Skeletal muscle satellite cell (primary cell): ENCODE measurements around a stretch of chr9.

GRCh38 chr9:114983844-114984118 lies 53.4 kb upstream of the TNFSF8 start:
- CAGE, long polyA plus RNA = no peak

DNA sequence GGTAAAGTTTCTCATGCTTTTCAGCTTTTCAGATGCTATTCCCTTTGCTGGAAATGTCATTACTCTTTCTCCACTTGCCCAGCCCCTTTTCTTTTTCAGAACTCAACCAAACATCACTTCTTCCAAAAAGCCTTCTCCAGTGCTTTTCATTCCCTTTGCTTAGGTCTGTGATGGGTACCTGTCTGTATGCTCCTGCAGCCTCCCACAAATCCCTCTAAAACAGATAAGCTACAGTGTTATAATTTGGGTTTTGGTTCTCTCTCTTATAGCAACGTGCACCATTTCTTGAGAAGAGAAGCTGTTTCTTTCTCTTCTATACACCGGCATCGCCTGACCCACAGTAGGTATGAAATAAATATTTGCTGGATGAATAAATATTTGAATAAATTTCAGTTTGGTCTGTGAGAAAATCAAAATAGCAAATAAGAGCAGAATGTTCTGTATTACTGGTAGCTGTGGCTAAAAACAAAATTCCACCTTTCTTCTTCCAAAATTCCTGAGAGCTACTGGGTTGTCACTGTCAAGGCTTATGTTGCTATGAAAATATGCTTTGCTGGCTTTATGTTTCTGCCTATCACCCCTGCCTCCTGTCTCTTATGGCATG lies 49.1 kb downstream of the TNC start:
- CAGE, long polyA plus RNA = no peak

DNA sequence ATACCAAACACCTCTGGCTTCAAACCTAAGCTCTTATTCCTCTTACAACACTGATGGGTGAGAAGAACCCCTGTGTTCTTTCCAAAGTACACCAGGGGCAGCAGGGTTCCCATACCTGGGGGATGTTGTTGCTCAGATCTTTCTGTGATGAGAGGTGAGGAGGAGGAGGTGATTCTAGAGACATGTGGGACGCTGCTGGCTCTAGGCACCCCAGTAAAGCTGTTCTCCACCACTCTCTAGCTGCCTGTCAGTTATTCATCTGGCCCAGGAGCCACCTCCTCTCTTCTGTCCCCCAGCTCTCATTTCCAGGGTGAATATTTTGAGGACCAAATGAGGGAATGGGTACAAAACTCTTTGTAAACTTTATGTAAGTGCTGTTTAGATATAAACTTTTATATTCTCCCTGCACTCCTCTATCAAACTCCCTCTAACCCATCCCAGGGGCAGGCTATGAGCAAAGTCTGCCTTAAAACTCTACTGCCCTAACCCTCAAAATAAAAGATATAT lies 754 bp downstream of the TNC start:
- CAGE, long polyA plus RNA = no peak

- CAGE, long polyA plus RNA = no peak
These were observed 17.8 kb upstream of the TNC start for GRCh38 chr9:115135685-115136201.

GRCh38 chr9:115211796-115212298 lies 93.9 kb upstream of the TNC start:
- CAGE, long polyA plus RNA = no peak

- CAGE, long polyA plus RNA = no peak
These were observed 503.5 kb upstream of the PAPPA start for GRCh38 chr9:115649843-115650662.

DNA sequence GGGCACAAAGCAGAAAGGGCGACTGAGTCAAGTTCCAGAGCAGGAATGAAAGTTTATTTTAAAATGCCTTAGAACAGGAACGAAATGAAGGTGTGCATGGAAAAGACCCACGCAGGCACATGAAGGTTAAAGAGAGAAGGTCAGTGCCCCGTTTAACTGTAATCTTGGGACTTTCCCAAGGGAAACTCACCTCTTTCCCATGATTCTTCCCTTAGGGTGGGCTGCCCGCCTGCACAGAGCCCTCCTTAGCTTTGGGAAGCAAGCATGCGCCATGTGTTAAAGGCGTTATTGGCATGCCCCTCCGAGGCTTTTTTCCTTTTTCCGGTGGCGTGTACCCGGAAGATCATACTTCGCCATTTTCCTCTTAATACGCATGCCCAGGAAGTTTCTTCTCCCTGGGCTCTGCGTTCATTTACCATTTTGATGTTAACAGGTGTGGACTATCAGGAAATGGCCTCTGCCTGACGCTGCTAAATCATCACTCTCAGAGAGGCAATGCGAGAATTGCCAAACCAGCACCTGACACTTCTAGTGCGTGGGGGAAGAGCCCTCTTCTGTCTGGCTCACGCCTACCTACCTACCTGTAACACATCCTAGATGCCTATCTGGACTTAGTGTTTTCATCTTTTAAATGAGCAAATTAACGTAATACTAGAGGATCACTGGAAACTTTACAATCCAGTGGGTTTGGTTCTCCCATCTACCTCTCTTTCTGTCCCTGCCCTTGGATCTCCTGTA lies 409.5 kb upstream of the PAPPA start:
- CAGE, long polyA plus RNA = no peak

- CAGE, long polyA plus RNA = no peak
These were observed 209.6 kb upstream of the PAPPA start for GRCh38 chr9:115943886-115944531.

GRCh38 chr9:116155351-116156257 lies 2.0 kb downstream of the PAPPA start:
- CAGE, long polyA plus RNA = no peak

GRCh38 chr9:116316624-116317247 lies 163.1 kb downstream of the PAPPA start:
- CAGE, long polyA plus RNA = no peak

DNA sequence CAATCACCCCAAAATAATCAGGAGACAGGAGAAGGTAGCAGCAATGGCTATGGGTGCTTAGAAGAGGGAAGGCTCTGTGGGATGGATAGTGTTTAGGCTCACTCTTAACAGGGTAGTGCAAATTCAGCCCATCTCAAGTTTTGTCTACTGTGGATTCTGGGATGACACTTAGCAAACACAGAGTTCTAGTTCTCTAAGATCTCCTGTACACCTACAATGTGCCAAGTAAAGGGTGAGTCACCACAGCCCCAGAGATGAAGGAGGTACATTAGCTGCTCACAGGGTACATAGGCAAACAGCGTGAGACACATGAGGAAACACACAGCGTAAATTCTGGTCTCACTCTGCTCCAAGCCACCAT lies 9.0 kb downstream of the ASTN2 start:
- CAGE, long polyA plus RNA = no peak

GRCh38 chr9:118808927-118810019 lies 560.0 kb downstream of the BRINP1 start:
- CAGE, long polyA plus RNA = no peak

- CAGE, long polyA plus RNA = no peak
These were observed 367.4 kb upstream of the BRINP1 start for GRCh38 chr9:119736348-119737420.

DNA sequence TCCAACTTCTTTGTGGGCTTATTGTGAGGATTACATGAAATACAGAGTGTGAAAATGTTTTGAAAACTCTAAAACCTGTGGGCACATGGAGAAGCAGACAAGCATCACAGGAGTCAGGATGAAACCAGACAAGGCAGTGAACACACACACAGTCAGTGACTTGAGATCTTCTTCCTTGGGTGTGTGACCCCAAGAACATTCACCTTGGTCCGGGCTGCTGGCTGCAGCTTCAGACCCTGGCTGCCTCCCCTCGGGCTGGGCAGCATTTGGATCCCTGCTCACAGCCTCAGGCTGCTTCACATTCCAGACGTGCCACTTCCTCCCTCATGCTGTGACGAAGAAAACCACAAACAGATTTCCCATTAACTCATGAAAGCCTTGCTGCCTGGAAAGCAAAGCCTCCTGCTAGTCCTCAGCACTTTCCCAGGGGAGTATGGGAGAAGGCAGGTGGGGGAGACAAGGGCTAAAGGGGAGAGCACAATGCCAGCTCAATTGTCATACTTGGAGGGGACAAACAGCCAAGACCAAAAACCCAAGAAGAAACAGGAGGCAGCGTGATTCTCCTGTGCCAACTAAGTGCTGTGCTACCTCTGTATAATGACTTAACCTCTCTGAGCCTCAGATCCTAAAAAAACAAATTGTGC lies 594.6 kb upstream of the BRINP1 start:
- CAGE, long polyA plus RNA = no peak

GRCh38 chr9:120489201-120489787 lies 90.7 kb downstream of the CDK5RAP2 start:
- CAGE, long polyA plus RNA = no peak

GRCh38 chr9:120648045-120648868 lies 66.0 kb downstream of the MEGF9 start:
- CAGE, long polyA plus RNA = no peak

GRCh38 chr9:120680012-120680338 lies 34.3 kb downstream of the MEGF9 start:
- CAGE, long polyA plus RNA = no peak

GRCh38 chr9:120778560-120779183 lies 14.5 kb downstream of the FBXW2 start:
- CAGE, long polyA plus RNA = no peak

- CAGE, long polyA plus RNA = no peak
These were observed 3.6 kb upstream of the PSMD5 start for GRCh38 chr9:120845962-120847017.

DNA sequence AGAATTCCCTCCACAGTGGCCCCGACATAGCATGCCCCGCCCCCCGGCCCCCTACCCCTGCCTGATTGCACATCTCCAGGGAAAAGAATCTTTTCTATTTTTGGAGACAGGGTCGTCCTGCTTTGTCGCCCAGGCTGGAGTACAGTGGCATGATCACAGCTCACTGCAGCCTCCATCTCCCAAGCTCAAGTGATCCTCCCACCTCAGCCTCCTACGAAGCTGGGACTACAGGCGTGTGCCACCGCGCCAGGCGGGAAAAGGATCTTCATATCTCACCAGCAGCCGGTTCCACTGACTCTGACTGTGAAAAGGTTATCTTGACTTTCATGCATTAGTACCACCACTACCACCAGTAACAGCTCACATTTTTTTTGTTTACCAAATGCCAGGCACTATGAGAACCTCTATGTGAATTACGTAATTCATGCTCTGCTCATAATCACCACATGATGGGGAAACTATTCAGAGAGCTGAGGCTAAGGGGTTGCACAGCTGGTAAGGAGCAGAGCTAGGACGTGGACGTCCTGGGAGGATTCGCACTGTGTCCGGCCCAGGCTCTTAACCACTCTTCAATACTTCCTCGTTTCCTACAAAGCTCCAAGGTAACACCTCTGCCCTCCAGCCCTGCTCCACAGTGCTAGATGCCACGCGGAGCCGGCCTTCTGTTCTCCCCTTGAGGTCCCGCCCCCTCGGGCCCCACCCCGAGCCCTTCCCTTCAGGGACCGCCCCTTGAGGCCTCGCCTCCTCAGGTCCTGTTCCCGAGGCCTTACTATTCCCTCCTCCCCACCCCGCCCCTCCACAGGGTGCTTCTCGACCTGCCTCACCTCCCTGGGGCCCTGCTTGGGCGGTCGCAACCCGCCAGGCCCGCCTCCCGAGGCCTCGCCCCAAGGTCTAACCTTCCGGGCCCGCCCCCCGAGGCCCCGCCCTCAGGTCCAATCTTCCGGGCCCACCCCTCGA lies 8.7 kb downstream of the PHF19 start:
- CAGE, long polyA plus RNA = no peak